Metastatic Liver Carcinoma in the Lung (tissue), 2 donors: ENCODE measurements around the genes NPY2R, APELA and TRIM61.

GRCh38 chr4:155208270-155209244 is at the start of gene NPY2R:
Gene NPY2R, plus strand, starts transcription at chr4:155208636.
- PRO-cap, 2 experiments = no peak in any of the 2 experiments

- PRO-cap, 2 experiments = peak in 1 of 2 experiments; most common plus-strand start chr4:155889737 (in 1)
Measured at GRCh38 chr4:155889438-155890015, 14.0 kb upstream of the TDO2 start.

DNA sequence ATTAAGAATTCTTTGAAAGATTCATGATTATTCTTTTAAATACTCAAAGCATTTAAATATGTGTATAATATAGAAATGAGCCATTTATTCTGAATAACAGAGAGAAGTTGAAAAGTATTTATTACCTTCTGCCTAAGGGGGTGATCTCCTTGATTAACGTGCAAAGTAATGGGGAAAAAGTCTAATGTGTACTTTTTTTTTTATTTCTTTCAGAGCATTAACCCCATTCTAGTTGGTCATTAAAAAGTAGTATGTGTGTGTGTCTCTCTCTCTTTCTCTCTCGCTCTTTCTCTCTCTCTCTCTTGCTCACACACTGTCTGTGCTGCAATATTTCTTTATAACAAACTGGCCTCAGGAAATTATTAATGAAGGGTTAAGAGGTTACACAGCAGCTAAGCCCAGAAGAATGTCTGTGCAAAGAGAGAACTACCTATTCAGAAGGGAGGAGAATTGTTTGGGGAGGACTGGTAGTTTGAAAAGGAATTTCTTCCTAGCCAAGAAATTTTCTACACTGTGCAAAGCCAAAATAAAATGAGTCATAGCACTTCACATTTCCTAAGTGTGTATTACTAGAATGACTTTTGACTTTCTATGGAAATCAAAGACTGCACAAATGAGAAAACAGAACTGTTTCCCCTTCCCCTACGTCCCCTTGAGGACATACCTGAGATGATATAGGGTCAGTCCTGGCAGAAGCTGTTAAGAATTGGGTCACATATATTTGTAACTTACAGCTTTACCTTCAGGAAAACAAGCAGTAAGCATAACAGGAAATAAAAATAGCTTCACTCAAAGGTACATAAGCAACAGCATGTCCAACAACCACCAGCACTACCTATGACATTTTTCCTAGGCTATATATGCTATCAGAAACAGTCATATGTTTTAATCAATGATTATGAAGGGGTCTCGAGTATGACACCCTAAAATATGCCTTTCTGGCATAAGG is 22.2 kb downstream of the PDGFC start:
- PRO-cap, 2 experiments = no peak in any of the 2 experiments

- PRO-cap, 2 experiments = no peak in any of the 2 experiments
Measured at GRCh38 chr4:156957961-156958827, 13.4 kb downstream of the PDGFC start.

DNA sequence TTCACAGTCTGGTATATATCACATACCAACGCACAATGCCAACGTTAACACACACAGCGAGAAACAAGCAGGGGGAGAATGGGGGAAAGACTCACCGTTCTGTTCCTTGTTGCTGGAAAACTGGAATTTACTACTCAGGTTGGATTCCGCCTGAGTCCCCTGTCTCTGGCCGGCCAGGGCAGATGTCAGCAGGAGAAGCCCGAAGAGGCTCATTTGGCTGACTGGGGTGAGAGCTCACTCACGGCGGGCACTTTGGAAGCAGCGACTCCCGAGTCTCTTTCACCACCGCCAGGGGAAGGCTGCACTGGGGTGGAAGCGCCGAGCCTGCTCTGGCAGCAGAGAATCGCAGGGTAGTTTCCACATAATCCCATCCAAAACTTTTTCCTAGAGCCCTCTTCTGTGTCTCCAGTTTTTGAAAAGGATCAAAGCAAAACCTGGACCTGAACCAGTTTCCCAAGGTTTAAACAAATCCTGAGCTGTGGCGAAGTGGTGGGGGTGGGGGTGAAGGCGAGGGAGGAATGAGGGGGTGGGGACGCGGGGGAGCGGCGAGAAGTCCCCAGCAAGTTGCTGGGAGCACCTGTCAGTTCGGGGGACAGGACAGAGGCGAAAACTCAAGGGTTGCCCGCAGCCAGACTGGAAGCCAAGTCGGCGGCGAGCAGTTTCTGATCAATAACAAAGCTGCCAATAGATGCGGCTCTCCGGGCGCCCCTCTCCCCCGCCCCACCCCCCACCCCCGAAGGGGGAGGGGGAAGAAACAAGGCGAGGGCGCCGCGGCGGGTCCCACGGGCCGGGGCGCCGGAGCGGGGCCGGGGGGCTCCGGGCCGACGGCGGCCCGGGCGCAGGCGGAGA is 684 bp downstream of the PDGFC start:
- PRO-cap, 2 experiments = peak in 2 of 2 experiments; most common plus-strand start position 583 of the sequence (in 2); most common minus-strand start position 267 of the sequence (in 1)

DNA sequence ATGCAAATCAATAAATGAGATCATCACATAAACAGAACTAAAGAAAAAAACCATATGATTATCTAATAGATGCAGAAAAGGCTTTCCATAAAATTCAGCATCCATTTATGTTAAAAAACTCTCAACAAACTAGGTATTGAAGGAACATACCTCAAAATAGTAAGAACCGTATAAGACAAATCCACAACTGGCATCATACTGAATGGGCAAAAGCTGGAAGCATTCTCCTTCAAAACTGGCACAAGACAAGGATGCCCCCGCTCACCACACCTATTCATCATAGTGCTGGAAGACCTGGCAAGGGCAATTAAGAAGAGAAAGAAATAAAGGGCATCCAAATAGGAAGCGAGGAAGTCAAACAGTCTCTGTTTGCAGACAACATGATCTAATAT is 142.6 kb downstream of the GASK1B start:
- PRO-cap, 2 experiments = no peak in any of the 2 experiments

- PRO-cap, 2 experiments = no peak in any of the 2 experiments
Measured at GRCh38 chr4:158766908-158767220, 2.0 kb upstream of the FNIP2 start.

- PRO-cap, 2 experiments = peak in 1 of 2 experiments; most common minus-strand start chr4:158824782 (in 1)
Measured at GRCh38 chr4:158824622-158825285, 55.9 kb downstream of the FNIP2 start.

- PRO-cap, 2 experiments = no peak in any of the 2 experiments
Measured at GRCh38 chr4:159109485-159110069, 6.7 kb downstream of the RAPGEF2 start.

- PRO-cap, 2 experiments = no peak in any of the 2 experiments
Measured at GRCh38 chr4:159265036-159266110, 162.5 kb downstream of the RAPGEF2 start.

DNA sequence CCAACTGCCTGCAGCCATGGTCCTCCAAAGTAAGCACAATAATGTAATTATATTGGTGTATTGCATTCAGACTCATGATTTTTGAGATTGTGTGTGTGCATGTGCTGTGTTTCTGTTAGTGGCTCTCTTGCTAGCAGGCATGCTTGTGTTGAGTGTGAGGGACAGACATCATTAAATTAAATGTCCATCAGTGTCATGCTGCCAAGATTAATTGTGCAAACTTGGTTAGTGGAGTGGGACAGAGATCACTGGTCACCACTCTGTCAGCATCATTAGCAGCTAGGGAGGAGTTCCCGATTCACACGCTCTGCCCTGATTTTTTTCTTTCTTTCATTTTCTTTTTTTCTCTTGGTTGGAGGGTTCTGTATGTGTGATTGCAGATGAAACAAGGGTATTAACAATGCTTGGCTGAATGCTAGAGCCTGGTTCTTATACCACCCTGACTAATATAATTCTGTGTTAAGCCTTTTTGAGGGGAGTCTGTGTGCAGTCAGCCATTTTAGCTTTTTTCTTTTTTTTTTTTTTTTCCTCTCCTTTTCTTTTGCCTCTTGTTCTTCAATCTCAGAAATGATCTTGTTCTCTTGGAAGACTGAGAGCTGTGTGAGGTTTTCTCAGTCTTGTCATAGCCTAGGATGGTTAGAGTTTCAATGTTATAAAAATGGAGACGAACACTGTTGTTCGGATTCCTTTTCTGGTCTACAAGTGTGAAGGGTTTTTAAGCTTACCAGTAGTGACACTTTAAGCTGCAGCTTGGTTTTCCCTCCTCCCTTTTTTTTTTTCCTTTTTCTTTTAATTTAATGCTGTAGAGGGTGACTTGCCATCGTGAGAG is 164.6 kb downstream of the RAPGEF2 start:
- PRO-cap, 2 experiments = peak in 1 of 2 experiments; most common plus-strand start position 272 of the sequence (in 1)

DNA sequence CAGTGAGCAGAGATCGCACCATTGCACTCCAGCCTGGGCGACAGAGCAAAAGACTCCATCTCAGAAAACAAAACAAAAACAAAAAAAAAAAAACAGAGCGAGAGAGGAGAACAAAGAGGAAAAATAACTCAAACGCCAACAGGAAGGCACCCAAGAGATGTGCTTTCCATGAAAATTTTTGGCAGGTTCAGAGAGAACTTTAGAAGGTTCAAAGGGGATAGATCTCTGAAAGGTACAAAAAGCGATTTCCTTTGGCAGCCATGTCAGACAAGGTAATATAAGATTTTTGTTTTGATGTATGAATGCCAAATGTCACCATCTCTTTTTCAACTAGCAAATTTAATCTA is 11.9 kb downstream of the NAF1 start:
- PRO-cap, 2 experiments = no peak in any of the 2 experiments

DNA sequence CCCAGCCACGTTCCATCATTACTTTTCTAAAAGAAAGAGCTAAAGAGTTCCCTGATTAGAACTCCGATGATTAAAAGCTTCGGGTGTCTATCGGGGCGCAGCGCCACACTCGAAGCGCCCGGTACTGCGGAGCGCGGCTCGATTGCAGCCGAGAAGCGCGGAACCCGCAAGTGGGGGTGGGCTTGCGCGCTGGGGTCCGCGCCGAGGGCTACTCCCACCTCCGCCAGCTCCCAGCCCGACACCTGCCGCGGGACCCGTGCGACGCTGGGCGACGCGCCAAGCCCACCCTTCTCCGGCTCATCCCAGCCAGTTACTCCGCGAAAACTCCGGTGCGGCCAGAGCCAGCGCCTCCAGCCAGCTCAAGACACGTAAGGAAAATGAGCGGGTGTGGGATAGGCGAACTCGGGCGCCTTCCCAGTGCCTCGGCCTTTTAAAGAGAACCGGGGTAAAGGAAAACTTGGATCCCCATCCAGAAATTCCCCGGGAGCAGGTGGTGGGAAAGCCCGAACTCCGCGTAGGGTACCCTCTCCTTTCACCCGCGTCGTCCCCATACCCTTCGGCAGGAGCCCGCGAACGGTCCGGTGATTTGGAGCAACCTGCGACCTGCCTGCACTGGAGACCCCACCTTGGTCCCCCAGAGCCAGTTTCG is 533 bp downstream of the NPY1R start:
- PRO-cap, 2 experiments = no peak in any of the 2 experiments

DNA sequence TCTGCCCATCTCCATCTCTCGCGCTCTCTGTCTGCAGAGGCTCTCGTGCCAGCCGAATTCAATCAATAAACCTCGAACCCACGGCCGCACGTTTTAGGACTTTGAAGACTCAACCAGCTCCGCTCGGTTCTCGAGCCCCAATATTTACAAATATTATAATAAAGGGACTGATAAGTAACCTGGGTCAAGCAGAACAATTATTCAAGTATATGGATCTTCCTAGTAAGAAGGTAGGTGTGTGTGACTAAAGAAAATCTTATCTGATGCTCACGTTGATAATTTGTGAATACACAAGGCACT is 186.2 kb downstream of the MARCHF1 start:
- PRO-cap, 2 experiments = no peak in any of the 2 experiments

DNA sequence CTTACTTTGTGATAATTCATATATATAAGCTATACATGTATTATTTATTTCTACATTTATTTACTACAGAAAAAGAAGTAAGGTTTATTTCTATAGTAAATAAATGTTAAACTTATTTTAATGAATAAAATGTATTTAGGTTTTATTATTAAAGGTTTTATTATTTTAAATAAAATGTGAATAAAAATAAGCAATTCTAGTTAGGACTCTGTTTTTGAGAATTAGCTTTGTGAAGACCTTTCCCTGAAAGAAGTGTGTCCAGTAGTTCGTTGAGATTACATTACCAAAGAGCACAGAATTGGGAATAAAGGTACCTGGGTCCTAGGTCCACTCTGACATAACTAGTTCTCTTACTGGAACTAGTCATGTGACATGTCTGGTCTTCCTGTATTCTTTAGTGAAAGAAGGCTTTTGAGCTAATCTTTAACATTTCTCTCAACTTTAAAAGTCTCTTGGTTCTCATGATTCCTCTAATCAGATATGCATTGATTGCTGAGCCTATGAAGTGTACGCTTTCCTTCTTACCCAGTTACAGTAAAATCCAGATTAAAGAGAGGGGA is 78.0 kb upstream of the MARCHF1 start:
- PRO-cap, 2 experiments = no peak in any of the 2 experiments

GRCh38 chr4:164876731-164877473 is at the start of gene APELA:
Gene APELA, plus strand, starts transcription at chr4:164877178.
- PRO-cap, 2 experiments = no peak in any of the 2 experiments

DNA sequence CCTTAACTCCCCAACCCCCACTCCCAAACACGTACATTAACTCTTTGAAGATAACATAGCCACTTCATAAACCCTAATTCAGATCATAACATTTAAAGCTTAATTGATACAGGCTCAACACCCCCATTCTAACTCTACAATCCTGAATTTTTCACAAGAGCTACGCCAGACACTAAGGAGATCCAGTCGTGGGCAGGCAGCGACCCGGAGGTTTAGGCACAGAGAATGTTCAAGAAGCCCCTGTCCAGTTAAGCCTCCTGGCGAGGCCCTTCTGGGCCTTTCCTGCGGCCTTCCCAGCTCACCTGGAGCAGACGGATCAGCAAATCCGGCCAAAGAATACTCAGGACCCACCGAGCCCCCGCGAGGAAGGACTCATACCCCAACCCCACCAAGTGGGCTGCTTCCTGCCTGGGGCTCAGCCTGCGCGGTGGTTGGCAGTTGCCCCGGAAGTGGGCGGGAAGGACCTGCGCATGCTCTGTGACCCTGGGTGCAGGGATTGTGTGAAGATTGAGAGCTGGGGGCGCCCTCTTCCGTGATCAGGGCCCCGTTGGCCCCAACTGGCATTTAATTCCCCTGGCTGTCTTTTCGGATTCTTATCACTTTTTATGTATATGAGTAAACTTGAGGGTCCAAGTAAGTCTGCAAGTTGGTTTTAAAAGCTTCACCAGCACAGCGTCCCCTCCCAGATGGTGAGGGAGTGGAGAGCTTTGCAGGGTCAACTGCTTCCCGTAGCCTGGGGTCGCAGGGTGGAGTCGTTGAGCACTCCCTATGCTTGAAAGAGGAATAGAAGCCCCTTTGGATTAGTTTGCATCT is at the start of gene TRIM61:
TSS of gene TRIM61 (minus strand) at position 429 of the 813 bp plus-strand sequence.
- PRO-cap, 2 experiments = peak in 2 of 2 experiments; most common plus-strand start position 499 of the sequence (in 2); most common minus-strand start position 399 of the sequence (in 2)

- PRO-cap, 2 experiments = no peak in any of the 2 experiments
Measured at GRCh38 chr4:165246575-165247833, 32.5 kb downstream of the GK3 start.

GRCh38 chr4:165341421-165342626 is 14.4 kb downstream of the MSMO1 start:
- PRO-cap, 2 experiments = no peak in any of the 2 experiments

GRCh38 chr4:165364969-165365168 is 13.9 kb upstream of the CPE start:
- PRO-cap, 2 experiments = no peak in any of the 2 experiments